Calu3 (cell line): ENCODE measurements around the gene SNAPC5.

DNA sequence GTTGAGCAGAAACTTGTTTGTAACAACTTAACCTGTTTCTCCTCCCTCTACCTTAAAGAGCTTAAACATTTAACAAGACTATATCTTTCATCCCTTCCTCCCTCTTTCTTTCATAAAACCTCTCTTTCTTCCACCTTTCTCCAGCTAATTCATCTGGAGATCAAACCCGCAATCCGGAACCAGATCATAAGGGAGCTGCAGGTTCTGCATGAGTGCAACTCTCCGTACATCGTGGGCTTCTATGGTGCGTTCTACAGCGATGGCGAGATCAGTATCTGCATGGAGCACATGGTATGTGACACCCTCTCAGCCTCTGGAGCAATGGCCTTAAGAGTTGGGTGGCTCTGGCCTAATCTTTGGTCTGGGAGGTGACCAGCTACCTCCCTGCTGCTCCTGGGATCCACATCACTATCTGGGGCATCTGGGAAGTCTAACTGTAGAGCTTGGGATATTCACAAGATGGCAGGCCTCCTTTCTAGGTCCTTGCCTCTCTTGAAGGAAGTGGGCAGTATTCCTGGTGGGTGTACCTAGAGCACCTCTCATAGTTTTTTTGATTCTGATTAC, 50.0 kb downstream of the MAP2K1 start:
- PRO-cap = no peak

- PRO-cap = no peak
Measured at GRCh38 chr15:66470524-66471043, 27.0 kb downstream of the SNAPC5 start.

DNA sequence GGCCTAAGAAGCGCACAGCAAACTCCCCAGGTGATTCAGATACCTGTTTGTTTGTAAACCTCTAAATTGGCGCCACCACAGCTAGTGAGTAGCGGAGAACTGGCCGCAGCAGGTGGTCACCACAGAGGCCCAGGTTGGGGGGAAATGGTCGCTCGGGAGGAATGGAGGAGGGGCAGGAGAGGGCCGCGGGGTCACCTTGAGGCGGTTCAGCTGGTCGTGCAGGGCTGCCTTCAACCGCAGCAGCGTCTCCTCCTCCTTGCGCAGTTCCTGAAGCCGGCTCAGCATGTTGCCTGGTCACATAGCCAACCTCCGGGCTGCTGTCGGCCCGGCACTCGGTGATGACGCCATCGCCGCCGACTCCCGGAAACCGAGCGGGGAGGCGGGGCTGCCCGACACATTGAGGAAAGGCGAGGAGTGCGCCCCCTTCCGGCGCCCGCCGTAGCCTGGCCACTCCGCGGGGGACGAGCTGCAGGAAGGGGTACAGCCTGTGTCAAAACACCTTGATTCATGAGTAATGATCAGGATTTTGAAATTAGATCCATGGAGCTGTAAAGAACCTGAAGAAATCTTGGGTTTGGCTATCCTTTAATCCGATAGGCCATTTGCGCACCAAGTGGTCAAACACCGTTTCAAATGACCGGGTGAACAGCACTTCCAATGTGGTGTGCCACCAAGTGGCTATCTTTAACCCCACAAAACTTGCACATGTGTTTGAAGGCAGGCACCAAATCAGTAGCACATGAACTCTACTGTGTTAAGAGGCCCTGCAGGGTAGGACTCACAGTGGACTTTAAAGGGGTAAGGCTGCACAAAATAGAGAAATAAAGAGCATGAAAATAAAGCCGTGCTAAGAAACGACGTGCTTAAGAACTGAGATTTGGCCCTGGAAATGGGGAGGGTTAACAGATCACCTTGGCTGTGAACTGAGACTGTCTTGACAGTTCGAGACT, at the start of gene SNAPC5:
Gene SNAPC5 (minus strand): TSS at position 316 of the 950 bp plus-strand sequence.
- PRO-cap = bidirectional peak, plus-strand start at position 450 of the sequence, minus-strand start at position 316 of the sequence

GRCh38 chr15:66654286-66655680, 47.3 kb upstream of the SMAD6 start:
- PRO-cap = no peak

DNA sequence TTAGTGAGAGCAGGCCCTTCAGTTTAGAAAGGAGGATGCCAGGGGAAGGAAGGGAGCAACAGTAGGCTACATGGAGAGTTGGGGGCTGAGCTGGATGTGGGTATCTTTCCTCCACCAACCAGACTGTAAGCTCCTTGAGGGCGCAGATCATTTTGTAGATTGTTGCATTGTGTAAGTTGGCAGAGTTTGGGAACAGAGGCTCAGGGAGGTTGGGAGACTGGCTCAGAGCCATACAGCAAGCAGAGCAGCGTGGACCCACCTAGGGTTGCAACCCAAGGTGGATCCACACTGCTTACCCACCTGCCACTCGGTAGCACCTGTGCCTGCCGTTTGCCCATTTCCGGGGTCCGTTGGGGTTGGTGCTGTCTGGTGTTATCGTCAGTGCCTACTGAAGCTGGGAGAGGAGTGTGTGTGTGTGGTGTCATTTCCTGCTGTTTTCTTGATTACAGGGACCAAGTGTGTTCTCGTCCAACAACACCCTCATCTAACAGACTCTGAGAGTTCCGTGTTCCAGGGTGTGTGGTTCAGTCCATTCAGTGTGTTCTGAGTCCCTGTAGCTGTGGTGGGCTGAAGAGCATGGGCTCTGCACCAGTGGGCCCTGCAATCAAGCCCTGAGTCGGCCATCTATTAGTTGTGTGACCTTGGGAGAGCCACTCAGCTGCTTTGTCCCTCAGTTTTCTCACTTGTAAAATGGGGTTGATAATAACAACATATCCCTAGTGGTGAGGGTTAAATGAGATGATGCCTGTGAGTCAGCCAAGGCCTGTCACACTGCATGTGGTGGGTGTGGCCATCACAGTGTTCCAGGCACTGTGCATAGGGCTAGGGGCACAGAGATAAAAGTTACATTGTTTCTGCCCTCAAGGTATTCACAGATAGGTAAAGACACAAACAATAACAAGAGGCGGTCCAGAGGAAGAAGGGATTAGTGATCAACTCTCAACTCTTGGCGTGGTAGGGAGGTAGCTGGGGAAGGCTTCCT, 19.2 kb downstream of the SMAD6 start:
- PRO-cap = no peak

DNA sequence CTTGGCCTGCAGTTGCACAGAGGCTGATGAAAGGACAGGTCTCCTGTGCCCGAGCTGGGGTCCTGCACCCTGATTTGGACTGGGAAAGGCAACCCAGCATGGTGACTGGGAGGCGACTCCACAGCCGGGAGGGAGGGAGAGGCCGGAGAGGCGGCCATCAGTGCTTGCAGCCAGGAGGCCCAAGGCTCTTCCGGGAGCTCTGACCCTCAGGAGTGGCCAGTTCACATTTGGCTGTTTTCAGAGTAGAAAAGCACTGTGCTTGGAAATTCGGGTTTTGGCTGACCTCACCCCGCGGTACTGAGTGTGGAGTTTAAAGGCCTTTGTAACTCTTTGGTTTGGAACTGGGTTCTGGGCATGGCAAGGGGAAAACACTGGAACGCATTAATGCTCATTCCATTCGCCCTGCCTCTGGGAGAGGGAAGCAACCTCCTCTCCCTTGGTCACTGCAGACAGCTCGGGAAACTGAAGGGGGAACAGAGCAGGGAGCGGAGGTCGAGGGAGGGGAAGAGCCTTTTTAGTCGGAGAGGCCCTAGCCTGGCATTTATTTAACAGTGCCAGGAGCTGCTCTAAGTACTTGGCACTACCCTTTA, 32.0 kb downstream of the SMAD6 start:
- PRO-cap = no peak

DNA sequence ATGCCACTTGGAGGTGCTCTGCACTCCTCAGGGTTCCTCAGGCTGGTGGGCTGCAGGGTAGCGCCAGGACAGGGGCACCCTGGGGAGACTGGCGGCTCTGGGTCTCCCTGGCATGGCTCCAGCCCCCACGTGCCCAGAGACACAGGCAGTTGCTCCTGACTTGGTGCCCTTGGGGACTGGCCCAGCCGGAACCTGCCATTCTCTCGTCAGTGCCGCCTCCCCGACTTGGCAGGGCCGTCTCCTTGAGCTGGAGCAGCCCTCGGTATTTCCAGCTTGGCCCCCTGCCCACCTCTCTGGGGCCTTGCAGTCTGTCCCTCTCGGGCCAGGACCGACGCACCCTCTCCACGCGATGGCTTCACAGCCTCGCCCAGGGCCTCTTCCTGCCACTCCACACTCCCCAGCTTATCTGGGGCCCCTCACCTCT, 61.2 kb downstream of the SMAD6 start:
- PRO-cap = bidirectional peak, plus-strand start at position 306 of the sequence, minus-strand start at position 227 of the sequence

GRCh38 chr15:66770192-66770908, 68.3 kb downstream of the SMAD6 start:
- PRO-cap = no peak

DNA sequence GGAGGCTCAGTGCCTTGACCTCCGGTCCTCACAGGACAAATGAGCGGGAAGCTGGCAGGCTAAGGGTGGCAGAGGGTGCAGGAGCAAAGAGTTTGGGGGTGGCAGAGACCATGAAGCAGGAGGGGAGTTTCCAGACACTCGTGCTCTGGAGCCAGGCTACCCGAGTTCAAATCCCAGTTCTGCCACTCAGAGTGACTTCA, 81.8 kb downstream of the SMAD6 start:
- PRO-cap = no peak

DNA sequence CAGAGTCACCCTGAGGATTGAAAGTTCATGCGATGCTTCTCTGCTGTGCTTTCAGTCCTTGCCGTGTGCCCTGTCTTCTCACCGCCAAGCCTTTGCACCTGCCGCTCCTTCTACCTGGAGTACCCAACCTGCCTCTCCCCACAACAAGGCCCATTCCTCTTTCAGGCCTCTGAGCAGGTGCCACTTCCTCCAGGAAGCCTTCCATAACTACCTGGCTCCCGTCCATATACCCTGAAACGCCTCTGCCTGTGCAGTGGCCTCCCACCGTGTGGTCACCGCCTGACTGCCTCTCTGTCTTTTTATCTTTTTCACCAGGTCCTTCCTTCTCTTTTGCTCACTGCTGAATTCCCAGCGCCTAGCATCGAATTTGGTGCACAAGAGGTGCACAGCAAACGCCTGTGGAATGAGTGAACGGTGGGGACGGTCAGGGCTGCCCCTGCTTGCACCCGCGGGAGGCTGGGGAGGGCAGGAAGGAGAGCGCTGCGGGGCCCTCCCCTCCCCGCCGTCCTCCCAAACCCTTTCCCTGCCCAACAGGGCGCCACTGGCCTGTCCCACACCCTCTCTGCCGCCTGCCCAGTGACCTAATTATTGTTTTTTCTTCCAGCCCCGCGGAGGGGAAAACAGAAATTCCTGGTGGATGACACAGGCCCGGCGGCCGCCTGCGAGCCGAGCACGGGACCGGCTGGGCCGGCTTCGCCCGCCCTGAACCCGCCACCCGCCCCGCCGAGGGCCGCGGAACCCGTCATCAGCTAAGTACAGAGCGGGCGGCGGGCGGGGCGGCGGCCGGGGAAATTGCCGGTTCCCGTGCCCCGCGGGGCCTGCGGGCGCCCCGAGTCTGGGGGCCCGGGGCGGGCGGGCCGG, 140.0 kb downstream of the SMAD6 start:
- PRO-cap = bidirectional peak, plus-strand start at position 234 of the sequence, minus-strand start at position 94 of the sequence; bidirectional peak, plus-strand start at position 758 of the sequence, minus-strand start at position 543 of the sequence

GRCh38 chr15:66938542-66938815, 126.9 kb upstream of the SMAD3 start:
- PRO-cap = no peak

DNA sequence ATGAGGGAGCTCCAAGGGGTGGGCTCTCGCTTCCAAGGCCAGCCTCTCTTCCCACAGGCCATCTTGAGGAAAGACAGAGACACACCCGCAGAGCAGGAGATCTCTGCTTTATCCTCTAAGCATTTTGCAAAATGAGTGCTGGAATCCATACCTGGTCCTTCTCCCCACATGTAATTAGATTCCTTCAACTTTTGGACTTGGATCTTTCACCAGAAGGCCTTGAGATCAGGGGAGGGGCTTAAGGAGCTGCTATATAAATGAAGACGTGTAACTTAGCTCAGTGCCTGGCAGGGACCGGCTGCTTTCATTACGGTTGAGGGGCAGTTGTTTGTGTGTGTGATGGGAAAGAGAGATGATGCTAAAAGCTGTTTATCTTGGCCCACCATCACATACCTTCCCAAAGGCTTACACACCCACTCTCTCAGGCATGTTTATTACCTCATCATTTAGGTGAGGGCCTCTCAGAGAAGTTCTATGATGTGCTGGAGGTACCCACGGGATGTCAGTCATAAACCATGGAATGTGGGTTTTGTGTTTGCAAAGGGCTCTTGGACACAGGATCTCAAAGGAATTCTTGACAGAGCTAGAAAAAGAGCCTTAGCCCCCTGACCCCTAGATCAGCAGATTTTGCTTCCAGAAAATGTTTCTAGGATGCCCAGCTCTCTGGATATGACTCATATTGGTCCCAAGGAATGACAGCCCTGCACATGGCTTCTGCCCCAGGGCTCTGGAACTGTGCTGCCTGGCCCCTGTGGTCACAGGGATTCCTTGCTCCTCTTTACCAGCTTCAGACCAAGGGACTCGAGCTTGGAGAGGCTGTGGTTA, 16.0 kb upstream of the SMAD3 start:
- PRO-cap = unidirectional peak, plus-strand start at position 297 of the sequence

- PRO-cap = no peak
Measured at GRCh38 chr15:67059050-67059718, 6.2 kb upstream of the SMAD3 start.

- PRO-cap = bidirectional peak, plus-strand start at chr15:67065064, minus-strand start at chr15:67065122; bidirectional peak, plus-strand start at chr15:67065845, minus-strand start at chr15:67065439
Measured at GRCh38 chr15:67064813-67065546, 422 bp upstream of the SMAD3 start.

- PRO-cap = no peak
Measured at GRCh38 chr15:67092411-67093319, 27.3 kb downstream of the SMAD3 start.

- PRO-cap = bidirectional peak, plus-strand start at chr15:67121281, minus-strand start at chr15:67121078
Measured at GRCh38 chr15:67120892-67122023, 55.9 kb downstream of the SMAD3 start.

GRCh38 chr15:67792389-67792784, 32.9 kb upstream of the SKOR1 start:
- PRO-cap = no peak

- PRO-cap = no peak
Measured at GRCh38 chr15:67833812-67834512, 8.7 kb downstream of the SKOR1 start.

DNA sequence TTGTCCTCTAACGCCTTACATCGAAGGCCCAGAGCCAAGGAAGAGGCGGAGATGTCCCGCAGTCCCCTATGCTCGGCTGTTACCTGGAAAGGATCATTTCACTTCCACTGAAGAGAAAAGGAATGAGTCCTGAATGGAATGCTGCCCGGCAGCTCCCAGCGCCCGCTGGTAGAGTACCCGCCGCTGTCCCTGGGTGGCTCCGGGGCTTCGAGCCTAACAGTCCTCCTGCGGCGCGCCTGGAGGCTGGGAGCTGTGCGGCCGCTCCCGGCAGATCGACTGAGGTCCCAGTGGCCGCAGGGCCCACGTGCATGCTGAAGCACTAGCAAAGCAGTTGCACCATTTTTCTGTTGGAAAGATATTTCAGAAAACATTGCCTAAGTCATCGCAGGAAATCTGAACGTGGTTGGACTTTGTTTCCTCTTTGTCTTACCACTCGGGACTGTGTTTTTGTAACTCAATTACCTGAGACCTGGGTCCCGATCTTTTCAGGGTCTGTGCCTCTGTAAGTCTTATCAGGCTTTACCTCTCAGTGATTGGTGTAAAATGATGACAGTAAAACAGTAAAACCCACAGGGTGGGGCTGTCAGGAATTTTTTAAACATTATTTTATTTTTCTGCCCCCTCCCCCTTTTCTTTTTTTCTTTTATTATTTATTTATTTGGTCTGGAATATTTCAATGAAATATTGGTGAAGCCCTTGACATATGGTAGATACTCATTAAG, 13.6 kb downstream of the SKOR1 start:
- PRO-cap = no peak

DNA sequence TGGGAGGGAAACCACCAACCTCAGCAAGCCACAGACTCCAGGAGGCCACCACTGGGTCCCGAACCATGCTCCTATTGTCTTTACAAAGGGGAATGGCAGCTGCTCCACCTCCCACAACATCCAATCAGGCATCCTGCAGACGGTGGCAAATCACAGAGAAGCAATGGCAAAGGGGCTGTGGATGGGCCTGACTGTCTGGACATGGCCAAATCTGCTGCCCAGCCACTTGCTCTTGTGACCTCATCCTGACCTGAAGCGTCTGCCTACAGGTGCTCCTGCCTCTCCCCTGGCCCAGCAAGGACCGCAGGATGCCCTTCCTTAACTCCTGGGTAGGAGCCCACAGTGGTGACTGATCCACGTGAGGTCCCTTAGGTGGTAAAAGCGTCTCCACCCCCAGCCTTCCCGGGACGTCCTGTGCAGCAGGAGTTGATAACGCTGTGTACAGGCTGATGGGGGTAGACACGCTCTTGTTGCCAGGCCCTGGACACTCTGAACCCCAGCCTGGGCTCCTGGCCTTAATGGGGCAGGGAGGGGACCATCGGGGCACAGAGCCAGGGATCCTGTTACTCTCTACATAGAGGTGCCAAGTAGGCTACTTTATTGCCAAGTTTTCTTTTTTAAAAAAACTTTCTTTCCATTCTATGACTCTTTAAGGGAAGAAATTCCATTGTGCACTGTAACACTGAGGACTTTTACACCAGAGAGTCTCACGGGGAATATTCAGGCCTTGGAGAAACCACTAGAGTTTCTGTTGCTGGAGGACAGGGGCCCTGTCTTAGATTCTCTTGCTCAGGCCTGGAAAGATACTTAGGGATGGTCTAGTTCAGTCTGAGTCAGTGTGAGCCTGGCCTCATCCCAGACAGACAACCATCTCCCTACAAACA, 110.2 kb upstream of the PIAS1 start:
- PRO-cap = no peak